GM23248 (cell line): ENCODE measurements around the genes RIMKLA and CCDC30.

DNA sequence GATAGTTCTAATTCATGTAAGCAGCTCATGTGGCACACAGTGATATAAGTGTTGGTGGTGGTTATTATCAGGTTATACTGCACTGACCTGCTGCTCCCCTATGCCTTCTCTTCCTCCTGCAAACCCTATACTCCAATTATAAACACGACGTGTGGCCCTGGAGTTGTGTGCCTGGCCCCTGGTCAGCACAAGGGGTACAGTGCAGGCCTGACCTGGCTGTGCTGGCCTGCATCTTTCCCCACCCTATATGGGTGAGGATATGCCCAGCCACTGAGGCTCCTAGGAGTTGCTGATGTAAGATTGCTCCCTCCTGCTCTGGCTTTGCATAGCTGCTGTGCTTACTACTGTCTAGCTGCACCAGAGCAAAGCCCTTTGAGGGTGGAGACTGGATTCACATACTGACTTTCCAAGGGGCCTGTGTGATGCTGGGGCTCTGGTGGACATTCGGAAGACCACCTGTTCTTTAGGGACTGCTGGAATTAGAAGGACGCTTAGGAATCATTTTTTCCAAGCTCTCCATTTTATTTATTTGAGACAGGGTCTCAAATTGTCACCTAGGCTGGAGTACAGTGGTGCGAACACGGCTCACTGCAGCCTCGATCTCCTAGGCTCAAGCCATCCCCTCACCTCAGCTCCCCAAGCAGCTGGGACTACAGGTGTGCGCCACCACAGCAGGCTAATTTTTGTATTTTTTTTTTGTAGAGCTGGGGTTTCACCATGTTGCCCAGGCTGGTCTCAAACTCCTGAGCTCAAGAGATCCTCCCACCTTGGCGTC, 4.9 kb upstream of the SLFNL1 start:
- RAMPAGE, long total RNA: no peak

DNA sequence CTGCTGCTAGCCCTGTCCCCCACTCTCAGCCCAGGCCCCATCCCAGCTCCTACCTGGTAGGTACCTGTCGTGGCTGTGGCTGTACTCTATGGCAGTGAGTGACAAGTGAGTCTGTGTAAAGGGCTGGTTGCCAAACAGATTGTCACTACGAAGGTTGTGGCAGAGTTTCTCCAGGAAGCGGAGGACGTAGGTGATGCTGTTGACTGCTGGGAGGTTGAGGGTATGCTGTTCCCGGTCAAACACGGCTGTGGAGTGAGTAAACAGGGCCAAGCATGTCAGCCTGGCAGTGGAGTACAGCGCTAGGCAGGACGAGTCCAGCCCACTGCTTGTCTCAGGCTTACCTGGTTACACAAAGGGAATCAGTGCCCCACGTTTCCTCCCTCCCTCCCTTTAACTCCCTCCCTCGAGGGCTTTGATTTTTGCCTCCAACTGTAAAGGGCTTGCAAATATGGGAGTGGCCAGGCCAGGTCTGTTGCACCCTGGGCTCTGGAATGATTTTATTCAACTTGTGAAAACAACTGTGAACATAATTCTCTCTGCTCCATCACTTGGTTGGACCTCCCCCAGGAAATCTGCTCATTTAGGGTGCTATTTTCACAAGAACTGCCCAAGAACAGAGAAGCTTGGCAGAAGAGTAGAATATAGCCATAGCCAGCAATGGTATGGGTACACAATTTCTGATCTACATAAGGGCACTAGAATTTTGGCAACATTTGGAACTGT, 25.0 kb upstream of the SLFNL1 start:
- RAMPAGE, long total RNA: no peak

- RAMPAGE, long total RNA: no peak
Observed at GRCh38 chr1:41482127-41483011, 2.1 kb downstream of the EDN2 start.

GRCh38 chr1:41623255-41623631, 138.8 kb upstream of the EDN2 start:
- RAMPAGE, long total RNA: no peak

GRCh38 chr1:41805937-41806247, 112.8 kb downstream of the HIVEP3 start:
- RAMPAGE, long total RNA: no peak

DNA sequence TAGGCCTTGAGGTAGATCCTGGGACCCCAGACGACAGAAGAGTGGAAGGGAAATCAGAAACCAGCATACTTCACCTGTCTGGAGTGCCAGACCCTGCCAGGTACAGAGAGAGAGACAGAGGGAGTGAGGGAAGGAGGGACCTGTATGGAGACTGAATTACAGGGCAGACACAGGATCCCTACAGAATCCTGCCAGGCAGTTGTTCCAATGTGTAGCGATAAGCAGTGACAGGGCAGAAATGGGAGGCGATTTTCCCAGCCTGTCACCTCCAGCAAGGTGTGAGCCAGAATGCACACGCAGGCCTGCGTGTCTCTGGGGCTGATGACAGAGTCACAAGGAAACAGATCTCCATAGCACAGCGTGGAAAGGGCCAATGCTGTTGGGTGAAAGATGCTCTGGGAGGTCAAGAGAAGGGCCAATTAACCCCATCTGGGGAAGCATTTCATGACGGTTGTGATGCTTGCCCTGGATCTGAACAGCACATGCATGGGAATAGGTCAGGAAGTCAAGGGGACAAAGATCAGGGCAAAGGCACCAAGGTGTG, 111.3 kb downstream of the HIVEP3 start:
- RAMPAGE, long total RNA: no peak

DNA sequence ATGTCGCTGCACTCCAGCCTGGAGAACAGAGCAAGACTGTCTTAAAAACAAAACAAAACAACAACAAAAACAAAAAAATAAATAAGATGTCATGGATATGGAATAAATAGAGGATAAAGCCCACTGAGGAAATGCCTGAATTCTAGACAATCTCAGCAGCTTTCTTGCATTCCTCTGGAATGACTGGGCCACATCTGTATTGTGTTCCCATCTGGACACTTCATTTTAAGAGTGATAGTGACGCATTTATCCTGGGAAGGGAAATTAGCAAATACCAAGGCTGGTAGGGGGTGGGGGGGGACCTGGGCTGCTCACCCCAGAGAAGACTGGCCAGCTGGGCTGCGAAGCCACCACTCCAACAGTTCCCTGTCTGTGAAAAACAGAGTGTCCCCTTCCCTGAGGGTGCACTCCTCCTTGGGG, 106.3 kb downstream of the HIVEP3 start:
- RAMPAGE, long total RNA: no peak

GRCh38 chr1:41898059-41898910, 20.4 kb downstream of the HIVEP3 start:
- RAMPAGE, long total RNA: no peak

DNA sequence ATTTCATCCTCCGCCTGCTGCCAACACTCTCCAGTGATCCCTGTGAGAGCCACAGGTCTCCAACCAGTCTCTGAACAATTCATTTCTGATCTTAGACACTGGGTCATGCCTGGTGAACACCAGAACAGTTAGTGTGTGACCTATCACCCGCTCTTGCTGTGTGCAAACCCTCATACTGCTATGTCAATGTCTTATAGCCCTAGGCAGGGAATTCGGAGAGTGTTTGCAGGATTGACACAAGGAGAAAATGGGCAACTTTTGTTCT, 23.2 kb upstream of the GUCA2B start:
- RAMPAGE, long total RNA: no peak

DNA sequence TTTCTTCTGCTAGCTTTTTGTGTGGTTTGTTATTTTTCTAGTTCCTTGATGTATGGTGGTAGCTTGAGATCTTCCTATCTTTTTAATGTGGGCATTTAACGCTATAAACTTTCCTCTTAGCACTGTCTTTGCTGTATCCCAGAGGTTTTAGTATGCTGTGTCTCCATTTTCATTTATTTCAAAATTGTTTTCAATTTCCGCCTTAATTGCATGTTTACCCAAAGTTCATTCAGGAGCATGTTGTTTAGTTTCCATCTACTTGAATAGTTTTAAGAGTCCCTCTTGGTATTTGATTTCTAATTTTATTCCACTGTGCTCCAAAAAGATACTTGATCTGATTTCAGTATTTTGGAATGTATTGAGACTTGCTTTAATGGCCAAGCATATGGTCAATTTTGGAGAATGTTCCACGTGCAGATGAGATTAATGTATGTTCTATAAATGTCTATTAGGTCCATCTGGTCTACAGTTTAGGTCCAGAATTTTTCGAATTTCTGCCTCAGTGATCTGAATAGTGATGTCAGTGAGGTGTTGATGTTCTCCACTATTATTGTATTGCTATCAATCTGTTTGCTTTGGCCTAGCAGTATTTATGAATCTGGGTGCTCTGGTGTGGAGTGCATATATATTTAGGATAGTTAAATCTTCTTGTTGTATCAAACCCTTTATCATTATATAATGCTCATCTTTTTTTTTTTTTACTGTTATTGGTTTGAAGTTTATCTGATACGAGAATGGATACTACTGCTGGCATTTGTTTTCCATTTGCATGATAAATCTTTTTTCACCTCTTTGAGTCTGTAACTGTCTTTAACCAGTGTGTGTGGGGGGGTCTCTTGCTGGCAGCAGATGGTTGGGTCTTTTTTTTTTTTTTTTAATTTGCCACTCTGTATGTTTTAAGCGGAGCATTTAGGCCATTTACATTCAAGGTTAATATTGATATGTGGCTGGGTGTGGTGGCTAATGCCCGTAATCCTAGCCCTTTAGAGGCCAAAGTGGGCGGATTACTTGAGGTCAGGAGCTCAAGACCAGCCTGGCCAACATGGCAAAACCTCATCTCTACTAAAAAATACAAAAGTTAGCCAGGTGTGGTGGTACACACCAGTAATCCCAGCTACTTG, 36.0 kb downstream of the FOXJ3 start:
- RAMPAGE, long total RNA: no peak

GRCh38 chr1:42301956-42302935, 32.8 kb downstream of the FOXJ3 start:
- RAMPAGE, long total RNA: no peak

GRCh38 chr1:42380291-42381325, at the start of gene RIMKLA:
Gene RIMKLA (plus strand): TSS chr1:42380792.
- RAMPAGE, long total RNA: no peak

- RAMPAGE, long total RNA: no peak
Observed at GRCh38 chr1:42462858-42463589, at the start of gene CCDC30. Gene CCDC30 (plus strand): TSS chr1:42463286.

DNA sequence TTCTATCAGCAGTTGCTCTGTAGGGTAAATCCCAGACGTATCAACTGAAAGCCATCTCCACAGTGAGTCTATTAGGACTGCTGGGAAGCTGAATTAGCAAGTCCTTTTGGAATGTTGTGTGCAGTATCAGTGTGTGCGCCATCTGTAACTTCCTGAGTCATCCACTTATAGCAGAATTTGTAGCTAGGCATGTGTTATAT, 21.3 kb downstream of the CCDC30 start:
- RAMPAGE, long total RNA: no peak

DNA sequence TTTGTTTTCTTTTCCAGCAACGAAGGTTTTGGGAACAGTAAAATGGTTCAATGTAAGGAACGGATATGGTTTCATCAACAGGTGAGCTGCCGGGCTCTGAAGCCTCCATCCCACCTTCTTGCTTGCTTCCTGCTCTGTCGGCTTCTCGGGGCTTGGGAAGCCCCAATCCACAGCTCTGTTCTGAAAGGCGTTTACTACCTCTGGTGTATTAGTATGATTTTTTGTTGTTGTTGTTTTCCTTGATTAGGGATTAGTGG, 1.1 kb downstream of the YBX1 start:
- RAMPAGE, long total RNA: start-site peak on the plus strand centred at position 43 of the sequence, 52 bp wide, 45 and 75 reads in 2 replicates

- RAMPAGE, long total RNA: no peak
Observed at GRCh38 chr1:42934040-42934629, 24.5 kb downstream of the SLC2A1 start.

DNA sequence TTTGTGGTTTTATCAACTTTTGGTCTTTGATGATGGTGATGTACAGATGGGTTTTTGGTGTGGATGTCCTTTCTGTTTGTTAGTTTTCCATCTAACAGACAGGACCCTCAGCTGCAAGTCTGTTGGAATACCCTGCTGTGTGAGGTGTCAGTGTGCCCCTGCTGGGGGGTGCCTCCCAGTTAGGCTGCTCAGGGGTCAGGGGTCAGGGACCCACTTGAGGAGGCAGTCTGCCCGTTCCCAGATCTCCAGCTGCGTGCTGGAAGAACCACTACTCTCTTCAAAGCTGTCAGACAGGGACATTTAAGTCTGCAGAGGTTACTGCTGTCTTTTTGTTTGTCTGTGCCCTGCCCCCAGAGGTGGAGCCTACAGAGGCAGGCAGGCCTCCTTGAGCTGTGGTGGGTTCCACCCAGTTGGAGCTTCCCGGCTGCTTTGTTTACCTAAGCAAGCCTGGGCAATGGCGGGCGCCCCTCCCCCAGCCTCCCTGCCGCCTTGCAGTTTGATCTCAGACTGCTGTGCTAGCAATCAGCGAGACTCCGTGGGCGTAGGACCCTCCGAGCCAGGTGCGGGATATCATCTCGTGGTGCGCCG, 28.0 kb upstream of the CFAP144 start:
- RAMPAGE, long total RNA: no peak

GRCh38 chr1:43121199-43121898, 26.4 kb upstream of the CFAP144 start:
- RAMPAGE, long total RNA: no peak

- RAMPAGE, long total RNA: no peak
Observed at GRCh38 chr1:43207505-43208100, 35.5 kb downstream of the CFAP57 start.

DNA sequence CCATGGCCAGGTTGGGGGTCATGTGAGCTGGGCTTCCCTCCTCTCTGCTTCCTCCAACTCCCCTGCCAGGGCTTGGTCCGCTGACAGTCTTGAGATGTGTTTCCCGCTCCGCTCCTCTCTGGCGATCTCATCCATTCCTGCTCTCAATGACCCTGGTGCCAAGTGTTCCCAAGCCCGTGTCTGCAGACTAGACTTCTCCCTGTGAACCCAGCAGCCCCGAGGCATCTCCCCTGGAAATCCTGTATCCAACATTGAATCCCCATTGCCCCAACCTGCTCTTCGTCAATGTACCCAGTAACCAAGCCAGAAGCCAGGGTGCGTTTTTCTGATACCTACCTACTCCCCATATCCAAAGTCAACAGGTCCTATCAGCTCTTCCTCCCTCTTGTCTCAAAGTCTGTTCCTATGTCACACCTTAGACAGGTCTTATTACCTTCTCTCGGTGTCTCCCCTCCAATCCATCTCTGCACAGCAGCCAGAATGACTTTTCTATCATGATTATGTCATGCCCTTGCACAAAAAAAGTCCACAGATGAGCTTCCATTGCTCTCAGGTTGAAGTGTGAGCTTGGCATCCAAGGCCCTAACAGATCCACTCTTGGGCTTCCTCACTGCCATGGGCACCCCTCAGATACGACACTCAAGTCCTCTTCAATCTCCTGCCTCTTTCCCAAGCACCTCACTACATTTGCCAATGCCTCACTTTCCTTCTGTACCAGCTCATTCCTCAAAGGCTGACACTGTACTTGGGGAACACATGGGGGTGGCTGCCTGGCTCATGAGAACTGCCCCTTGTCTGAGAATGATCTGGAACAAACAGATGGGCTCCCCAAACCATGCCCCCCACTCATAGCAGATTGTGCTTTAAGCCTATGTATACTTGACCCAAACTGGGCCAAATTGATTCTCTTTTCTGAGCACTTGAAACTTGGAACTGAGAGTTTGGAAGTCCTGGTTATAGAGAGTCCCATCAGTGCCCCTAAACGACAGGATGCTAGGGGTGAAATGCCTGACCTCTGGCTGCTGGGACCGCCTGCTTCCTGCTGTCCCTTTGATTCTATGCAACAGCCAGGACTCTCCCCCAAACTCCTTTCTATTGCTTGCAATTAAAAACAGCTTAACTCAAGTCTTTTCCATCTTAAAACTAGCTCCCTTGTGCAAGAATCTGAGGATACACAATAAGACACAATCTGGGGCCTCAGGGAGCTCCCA, 5.1 kb downstream of the C1orf210 start:
- RAMPAGE, long total RNA: no peak